Parietal lobe (tissue), 2 donors: Measurements from ENCODE around the genes PHF20 and EPB41L1.

DNA sequence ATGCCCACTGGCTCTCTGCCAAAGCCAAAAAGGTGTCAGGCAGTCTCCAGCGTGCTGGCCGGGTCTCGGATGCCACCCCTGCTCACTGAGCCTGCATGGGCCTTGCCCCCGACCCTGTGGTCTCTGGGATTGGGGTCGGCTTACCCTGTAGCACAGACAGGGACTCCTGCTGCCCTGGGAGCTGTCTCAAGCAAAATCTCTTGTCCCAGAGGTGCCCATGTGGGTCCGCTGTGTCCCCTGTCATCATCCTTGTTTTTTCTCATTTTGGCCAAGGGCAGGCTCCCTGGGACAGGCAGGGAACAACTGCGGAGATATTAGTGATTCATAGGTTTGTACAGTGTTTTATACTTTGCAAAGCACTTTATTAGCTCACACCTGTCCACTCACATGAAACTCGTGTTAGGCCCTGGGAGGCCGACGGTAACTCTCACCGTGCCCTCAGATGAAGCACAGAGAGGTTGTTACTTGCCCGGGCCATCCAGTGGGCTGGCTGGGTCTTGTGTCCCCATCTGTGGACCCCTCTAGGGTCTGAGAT, 1.8 kb downstream of the MMP24OS start:
- RAMPAGE, long total RNA: no peak

DNA sequence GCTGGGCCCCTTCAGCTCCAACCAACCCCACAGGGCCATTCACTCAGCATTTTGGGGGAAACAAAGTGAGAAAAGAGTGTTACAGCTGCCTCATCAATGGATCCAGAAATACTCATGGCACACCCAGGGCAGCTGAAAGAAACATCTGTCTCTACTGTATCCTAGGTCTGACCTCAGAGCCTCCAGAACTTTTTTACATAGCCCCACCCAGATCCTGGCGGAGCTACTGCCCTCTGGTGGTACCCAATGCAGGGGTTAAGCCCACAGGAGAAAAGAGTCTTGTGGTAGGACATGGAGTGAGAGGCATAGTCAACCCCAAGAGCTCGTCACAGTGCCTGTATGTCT, 37.2 kb upstream of the FAM83C start:
- RAMPAGE, long total RNA: no peak

GRCh38 chr20:35490323-35491384, 35.3 kb downstream of the CEP250 start:
- RAMPAGE, long total RNA: no peak

DNA sequence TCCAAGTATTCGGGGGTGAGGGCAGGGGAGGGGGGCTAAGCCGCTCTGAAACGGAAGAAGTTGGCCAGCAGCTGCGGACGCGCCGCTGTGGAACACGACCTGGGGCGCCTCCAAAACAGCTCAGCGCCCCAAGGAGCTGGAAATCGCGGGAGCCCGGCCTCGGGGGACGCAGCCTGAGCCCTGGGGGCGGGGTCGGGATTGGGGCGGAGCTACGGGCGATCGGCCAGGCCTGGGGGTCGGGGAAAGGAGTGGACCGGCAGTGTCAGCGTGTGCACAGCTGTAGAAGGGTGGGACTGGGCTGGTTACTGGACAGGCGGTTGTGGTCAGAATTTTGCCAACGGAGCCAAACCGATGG, 14.6 kb upstream of the SPAG4 start:
- RAMPAGE, long total RNA: no peak

GRCh38 chr20:35652494-35653222, 12.0 kb downstream of the CPNE1 start:
- RAMPAGE, long total RNA: no peak

GRCh38 chr20:35699711-35700297, 599 bp downstream of the ROMO1 start:
- RAMPAGE, long total RNA: no peak

DNA sequence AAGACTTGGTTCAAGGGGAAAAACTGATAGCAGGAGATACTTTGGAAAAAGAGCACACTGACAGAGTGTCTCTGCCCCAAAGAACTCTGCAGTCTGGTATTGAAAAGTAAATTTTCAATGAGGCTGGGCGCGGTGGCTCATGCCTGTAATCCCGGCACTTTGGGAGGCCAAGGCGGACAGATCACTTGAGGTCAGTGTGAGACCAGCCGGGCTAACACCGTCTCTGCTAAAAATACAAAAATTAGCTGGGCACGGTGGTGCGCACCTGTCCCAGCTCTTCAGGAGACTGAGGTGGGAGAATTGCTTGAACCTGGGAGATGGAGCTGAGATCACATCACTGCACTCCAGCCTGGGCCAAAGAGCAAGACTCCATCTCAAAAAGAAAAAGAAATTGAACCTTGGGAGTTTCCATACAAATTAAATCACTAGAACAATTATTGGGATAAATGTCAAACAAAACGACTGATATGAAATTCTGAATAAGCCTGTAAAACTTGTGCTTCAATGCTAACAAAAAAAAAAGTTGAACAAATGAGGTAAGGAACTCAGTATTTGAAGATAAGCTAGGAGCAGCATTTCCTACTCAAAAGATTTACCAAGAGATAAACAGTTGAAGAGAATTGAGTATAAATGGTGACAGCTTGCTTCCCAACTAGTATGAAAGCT, 3.5 kb downstream of the ROMO1 start:
- RAMPAGE, long total RNA: no peak

DNA sequence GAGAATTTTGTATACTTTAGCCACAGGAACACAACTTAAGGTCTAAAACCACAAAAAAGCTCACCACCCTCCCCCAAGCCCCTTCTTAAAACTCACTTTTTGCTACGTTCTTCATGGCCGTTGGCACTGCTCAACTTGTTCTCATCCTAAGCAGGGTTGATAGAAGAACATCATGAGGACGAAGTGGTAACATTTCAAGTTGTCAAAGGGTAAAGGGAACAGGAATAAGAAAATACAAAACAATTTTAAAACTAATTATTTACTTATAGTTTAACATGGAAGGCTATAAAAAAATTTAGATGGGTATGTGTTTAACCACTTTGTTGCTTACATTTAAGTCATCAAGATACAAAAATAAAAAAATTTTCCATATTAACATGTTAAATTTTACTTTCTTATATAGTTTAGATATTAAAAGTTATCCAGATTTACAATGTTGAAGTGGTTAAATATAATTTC, 3.2 kb downstream of the RBM39 start:
- RAMPAGE, long total RNA: no peak

GRCh38 chr20:35742434-35742737, 326 bp upstream of the RBM39 start:
- RAMPAGE, long total RNA: no peak

- RAMPAGE, long total RNA: no peak
These were observed 937 bp upstream of the RBM39 start for GRCh38 chr20:35742738-35743656.

- RAMPAGE, long total RNA: no peak
These were observed at the start of gene PHF20 for GRCh38 chr20:35771563-35772655. PHF20 (plus strand) TSS chr20:35772015.

DNA sequence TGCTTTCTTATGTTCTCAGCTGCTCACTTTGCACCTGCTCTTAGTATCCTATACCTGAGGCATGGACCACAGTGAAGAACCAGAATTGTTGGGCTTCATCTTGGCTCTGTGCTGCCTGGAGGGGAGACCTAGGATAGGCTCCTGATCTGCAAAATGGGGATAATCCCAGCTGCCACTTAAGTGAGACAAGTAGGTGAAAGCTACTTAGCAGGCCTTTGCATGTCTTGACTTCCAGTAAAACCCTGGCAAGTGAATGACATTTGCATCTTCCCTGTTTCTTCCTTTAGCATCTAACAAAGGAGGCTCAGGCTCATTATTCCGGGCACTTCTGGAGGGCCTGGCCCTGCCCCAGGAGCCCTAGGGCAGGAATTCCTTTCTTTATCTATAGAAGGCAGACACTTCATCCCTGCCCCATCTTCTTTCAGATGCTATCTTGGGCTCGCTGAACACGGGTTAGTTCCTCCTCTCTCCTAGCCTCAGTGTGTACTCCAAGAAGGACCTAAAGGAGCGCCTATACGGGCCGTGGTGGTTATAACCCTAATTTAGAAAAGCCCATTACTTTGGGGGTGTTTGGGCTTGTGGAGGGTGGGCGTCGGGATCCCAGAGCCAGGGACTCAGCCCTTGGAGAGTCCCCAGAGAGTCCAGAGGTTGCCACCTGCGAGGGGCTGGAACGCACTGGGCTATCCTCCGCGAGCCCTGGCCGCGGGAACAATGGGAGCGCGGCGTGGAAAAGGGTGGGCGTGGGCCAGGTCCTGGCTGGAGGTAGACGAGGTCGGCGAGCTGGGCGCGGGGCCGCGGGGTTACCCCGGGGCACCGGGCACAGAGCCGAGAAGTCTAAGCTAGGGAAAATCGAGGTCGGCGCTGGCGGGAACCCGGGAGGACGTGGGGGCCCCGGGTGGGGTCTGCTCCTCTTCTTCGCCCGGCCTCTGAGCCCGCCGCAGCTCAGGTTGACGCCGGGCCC, 62.8 kb upstream of the EPB41L1 start:
- RAMPAGE, long total RNA: no peak

DNA sequence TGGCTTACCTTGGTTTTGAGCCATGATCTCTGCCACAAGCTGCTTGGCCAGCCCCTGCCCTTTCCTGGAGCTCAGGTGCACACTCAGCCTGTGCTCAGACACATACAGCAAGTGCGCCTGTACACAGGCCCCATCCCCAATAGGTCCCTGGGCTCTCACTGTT, 770 bp upstream of the EPB41L1 start:
- RAMPAGE, long total RNA: no peak

GRCh38 chr20:36154052-36155009, at the start of gene EPB41L1:
EPB41L1 (plus strand) TSS chr20:36154740.
- RAMPAGE, long total RNA: no peak

GRCh38 chr20:36212057-36212681, 24.1 kb upstream of the AAR2 start:
- RAMPAGE, long total RNA: no peak

- RAMPAGE, long total RNA: no peak
These were observed 17.7 kb upstream of the AAR2 start for GRCh38 chr20:36218362-36219230.

DNA sequence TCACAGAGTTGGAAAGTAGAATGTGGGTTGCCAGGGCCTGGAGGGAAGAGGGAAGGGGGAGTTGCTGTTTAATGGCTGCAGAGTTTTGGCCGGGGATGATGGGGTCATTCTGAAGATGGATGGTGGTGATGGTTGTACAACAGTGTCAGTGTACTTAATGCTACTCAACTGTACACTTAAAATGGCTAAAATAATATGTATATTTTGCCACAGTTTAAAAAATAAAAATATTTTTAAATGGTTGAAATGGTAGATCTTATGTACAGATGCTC, 18.1 kb downstream of the AAR2 start:
- RAMPAGE, long total RNA: no peak

DNA sequence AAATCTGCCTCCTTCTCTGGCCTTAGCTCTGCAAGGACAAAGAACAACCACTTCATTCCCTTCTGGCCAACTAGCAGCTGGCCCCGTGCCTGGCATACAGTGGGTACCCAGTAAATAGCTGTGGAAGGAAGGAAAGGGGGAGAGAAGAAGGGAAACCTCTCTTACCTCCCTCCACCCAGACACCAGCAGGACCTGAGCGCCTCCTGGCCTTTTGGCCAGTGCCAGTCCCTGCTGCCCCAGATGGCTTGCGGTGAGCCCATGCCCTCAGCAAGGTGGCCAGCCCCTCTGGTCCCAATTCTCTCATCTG, 61.8 kb downstream of the DLGAP4 start:
- RAMPAGE, long total RNA: no peak

DNA sequence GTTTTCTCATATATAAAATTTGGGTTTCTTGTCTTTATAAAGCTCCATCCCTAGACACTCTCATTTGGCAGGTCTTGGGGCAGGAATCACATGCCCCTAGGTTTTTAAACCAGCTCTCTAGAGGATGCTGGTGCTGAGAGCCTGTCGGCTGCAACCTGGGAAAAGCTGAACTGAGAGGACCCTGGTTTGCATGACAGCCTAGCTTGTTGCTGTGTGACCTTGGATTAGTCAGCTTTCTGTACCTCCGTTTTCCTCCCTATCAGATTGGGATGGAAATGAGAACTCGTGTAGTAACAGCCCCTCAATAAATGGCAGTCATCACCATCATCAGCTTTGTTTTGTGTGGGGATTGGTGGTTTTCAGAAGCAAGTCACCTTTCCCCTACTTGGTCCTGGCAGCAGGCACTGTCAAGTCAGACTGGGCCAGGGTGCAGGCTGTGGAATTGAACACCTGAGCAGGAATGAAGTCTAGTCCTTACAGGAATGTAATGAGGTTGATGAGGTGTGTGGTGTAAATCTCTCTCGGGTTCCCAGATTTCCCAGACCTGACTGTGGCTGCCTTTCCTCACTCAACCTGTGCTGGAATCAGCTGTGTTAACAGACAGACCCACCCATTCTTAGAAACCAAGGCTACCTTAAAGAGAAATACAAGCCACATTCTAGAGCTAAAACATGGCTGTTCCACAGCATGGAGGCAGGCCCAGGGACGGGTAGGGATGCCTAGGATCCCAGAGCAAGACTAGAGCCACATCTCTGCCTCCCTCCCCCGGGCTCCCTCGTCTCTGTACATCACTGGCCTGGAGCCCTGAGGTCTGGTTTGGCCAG, 75.1 kb upstream of the MYL9 start:
- RAMPAGE, long total RNA: no peak

GRCh38 chr20:36493560-36494455, 47.5 kb upstream of the MYL9 start:
- RAMPAGE, long total RNA: no peak